ENCODE measurements around a stretch of chr10.

GRCh38 chr10:71726808-71727190 is 7.2 kb upstream of the C10orf105 start:
- PRO-cap = no peak

DNA sequence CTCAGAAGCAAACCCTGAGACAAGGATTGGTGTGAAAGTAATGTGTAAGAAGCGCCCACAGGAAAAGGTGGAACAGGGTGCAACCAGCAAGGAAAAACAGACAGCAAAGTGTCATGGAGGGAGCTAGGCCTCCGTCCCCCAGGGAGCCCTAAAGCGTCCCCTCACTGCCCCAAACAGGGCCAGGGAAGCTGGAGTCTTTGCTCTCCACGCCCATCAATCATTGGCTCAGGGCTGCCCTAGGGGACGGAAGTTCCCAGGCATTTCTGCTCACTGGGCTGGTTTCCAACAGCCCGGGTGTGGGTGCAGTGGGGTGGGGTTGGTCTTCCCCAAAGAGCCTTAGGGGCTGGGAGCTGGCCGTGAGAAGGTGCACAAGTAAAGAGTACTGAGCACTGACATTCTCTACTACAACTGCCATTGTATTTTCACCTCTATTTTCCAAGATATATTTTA is 9.7 kb upstream of the C10orf105 start:
- PRO-cap = no peak

DNA sequence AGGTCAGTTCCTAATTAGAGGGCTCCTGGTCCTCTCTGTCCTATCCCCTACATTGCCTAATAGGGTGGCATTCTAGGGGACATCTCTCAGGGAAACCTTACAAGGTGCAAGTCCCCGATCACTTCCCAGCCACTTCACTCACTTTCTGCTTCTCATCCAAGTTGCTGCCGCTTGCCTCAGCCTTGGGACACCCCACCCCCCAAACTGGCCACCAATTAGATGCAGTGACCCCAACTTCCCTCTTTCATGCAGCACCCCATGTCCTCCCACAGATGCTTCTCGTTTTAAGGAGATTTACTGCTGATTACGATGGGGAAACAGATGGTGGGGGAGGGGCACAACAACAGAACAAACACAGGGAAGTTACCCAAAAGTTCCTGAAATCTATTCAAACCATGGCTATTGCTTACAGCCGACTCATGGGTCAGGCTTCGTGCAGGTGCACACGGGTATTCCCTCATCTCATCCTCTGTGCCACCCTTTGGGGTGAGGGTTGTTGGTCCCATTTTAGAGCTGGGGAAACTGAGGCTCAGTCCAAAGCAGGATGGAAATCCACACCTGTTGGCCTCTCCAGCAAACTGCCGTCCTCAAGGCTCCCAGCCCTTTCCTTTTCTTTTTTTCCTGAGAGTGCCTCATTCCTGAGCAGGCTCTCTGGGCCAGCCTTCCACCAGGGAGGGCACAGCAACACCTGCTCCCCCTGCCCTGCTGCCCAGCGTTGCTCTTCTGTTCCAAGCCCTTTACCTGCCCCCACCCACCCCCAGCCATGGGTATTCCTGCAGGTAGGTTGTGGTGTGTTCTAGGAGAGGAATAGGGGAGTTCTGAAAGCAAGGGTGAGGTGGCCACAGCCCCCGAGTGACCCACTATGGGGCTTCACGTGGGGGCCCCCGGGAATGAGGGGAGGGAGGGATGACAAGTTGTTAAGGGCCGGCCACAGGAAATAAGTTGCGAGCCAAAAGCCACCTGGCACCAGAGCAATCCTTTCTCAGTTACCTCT is 19.6 kb downstream of the VSIR start:
- PRO-cap = unidirectional peak, minus-strand start at position 147 of the sequence

GRCh38 chr10:71766433-71766677 is 7.0 kb downstream of the VSIR start:
- PRO-cap = no peak

GRCh38 chr10:71766921-71767544 is 6.3 kb downstream of the VSIR start:
- PRO-cap = no peak

- PRO-cap = bidirectional peak, plus-strand start at chr10:71772434, minus-strand start at chr10:71772203
Observed at GRCh38 chr10:71771935-71772767, 1.2 kb downstream of the VSIR start.

DNA sequence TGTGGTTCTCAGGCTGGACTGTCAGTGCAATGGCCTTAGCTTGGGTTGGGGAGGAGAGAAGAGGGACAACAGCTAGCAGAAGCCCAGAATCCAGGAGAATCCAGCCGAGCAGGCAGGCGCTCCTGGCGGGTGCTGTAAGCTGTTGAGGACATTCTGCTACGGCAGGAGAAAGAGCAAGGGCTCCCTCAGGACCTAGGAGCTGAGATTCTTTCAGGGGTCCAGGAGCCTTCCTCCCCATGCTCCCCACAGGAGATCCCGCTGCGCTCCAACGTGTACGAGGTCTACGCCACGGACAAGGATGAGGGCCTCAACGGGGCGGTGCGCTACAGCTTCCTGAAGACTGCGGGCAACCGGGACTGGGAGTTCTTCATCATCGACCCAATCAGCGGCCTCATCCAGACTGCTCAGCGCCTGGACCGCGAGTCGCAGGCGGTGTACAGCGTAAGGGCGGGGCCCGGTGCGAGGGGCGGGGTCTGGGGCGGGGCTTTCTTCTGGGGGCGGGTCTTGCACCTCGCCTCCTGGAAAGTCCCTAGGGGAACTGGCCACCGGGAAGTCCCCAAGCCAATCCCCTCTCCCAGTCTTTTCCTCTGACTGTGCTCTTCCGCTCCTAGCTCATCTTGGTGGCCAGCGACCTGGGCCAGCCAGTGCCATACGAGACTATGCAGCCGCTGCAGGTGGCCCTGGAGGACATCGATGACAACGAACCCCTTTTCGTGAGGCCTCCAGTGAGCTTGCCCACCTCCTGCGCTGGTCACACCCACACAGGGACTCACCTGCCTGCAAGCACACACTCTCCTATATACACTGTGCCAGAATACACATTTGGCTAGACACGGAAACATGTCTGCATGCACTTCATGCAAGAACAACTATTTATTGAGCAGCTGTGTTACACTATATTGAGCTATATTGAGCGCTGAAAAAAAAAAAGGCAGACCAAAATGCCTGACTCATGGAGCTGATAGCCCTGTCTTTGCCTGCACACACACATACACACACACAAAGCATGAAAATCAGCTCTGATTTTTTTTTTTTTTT is 32.6 kb upstream of the VSIR start:
- PRO-cap = bidirectional peak, plus-strand start at position 578 of the sequence, minus-strand start at position 406 of the sequence

DNA sequence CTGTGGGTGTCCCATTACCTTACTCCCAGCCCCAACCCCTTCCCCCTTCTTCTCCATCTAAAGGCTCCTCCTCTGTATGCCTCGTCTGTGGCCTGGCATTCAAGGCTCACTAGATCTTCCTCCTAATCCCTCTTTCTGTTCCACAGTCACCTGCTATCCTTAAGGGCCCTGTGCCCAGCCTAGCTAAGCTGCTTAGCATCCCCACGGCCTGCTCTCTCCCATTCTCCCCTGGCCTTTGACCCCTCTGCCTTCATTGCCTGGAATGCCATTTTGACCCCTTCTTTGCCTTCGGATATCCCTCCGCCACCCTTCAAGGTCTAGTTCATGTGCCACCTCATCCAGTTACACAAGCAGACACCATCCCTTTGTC is 35.3 kb upstream of the VSIR start:
- PRO-cap = no peak

GRCh38 chr10:71809691-71810597 is 36.6 kb upstream of the VSIR start:
- PRO-cap = no peak

- PRO-cap = no peak
Observed at GRCh38 chr10:71821763-71822806, 29.0 kb downstream of the PSAP start.

GRCh38 chr10:71850397-71850609 is 748 bp downstream of the PSAP start:
- PRO-cap = no peak

DNA sequence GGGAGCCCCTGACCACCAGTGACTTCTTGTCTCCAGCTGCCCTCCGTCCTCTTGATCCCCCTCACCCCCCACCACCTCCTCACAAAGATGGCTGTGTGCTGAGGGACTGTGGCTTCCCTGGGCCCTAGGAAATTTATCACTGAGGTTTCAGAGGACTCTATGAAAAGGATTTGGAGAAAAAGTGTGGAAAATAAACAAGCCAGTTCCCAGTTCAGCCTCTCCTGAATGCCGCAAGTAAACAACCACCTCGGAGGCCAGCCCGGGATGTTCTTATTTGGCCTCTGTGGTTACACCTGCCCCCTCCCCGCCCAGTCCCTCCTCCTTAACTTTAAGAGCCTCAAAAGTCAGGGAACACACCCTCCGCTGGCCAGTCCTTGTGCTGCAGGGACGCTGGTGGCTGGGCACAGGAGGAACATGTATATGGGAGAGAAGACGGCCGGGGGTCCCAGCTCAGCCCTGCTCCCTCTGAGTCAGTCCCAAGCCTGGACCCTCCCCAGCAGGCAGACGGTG is 6.0 kb downstream of the CHST3 start:
- PRO-cap = no peak

- PRO-cap = no peak
Observed at GRCh38 chr10:71984483-71985382, 20.5 kb downstream of the CHST3 start.

- PRO-cap = no peak
Observed at GRCh38 chr10:71985464-71985898, 21.3 kb downstream of the CHST3 start.

DNA sequence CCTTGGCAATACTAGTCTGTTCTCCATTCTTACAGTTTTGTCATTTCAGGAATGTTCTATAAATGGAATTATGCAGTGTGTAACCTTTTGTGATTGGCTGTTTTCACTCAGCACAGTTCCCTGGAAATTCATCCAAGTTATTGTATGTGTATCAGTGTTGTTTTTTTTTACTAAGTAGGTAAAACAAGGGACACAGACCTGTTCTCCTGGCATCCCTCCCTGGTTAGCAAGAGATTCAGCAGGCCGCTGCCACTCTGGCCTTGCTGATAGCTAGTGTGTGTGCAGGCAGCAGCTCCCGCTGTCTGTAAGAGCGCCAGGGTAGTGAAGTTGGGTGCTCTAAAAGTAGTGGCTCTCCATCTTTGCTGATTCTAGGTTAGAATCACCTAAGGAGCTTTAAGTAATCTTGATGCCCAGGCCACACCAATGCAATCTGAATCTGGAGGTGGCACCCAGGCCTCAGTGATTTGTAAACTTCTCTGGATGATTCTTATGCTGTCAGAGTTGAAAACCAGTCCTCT is 21.8 kb downstream of the CHST3 start:
- PRO-cap = no peak

- PRO-cap = no peak
Observed at GRCh38 chr10:72035388-72036017, 52.8 kb downstream of the SPOCK2 start.

- PRO-cap = no peak
Observed at GRCh38 chr10:72062697-72063274, 25.6 kb downstream of the SPOCK2 start.

DNA sequence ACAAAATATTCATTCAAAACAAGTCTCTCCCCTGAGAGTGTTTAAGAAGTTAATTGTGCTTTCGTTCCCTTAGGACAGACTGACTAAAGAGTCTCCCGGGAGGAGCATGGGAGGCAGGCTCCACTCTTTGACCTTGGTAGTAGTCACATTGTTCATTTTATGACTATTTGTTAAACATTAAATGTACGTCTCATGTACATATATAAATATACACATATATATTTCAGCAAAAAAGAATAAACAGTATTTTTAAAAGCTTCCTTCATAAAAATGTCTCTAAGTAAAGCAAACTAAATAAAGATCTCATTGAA is 35.3 kb upstream of the SPOCK2 start:
- PRO-cap = no peak

DNA sequence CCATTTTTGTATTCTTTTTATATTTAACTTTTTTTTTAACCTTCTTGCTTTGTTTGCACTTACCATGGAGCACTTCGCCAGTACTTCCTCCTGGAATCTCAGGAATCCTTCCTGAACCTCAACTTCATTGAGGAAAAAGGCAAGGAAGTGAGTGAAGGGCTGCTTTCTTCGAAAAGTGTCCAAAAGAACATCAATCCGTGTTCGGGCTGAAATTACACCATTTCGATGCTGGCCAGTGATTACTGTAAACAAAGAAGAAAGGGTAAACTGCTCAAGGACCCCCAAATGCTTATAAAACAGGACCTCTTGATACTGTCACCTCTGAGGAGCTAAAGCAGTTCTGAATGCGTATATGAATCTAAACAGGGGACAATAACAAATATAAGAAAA is 19.1 kb upstream of the ANAPC16 start:
- PRO-cap = no peak

- PRO-cap = no peak
Observed at GRCh38 chr10:72250644-72251144, 23.0 kb upstream of the DDIT4 start.

All from gallbladder (tissue), 1 donor.